Myometrial cell (primary cell): ENCODE measurements around the gene ACTR3B.

- RAMPAGE, long total RNA: no peak
Observed at GRCh38 chr7:151725503-151726201, 151.3 kb downstream of the PRKAG2 start.

DNA sequence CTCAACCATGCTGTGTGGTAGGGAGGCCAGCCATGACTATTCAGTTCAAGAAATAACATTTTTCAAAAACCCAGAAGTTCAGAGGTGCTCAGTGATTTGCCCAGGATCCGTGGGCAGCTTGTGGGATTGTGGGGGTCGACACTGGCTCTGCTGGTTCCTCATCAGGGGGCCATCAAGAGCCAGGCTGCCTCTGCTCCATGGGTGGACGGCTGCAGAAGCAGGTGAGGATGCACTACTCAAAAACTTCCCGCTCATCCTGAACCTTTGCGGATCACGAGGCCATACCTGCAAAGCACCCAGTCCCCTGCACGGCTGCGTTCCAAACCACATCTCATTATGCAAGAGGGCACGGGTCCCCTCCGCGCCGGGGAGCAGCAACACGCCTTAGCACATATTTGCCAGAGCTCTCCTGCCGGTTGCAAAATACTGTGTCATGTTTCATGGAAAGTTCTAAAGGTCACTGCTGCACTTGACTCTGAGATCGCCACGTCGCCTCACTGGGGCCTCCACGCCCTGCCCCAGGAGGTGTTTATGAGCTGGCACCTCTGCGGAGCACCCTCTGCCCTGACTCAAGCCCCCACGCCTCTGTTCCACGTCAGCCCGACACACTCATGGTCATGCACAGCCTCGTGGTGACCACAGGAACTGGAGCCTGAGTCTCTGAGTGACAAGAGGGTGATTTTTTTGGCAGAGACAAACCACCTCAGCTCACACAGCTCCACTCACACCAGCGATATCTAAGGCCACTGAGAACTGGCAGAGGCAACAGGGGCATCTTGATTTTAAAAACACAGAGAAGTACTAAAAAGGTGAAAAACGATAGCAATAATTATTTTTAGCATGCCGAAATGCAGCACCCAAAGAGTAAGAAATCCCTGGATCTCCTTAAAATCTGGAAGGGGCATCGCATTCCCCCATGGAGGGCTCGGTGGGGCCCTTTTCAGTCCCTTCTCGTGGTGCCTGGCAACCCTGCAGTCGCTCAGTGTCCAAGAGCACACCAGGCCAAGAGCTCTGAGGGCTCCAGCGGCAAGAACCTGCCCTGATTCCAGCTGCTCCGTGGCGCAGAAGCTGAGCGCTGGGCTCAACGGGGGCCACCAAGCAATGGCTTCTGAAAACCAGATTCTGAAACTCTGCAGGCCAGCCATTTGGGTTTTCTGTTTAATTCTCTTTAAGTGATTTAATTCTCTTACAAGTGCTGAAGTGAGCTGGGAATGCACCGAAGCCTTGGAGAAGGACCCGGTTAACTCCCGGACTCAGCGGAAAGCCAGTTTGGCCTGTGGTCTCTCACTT is 131.6 kb downstream of the PRKAG2 start:
- RAMPAGE, long total RNA: no peak

GRCh38 chr7:151757040-151757557 is 119.8 kb downstream of the PRKAG2 start:
- RAMPAGE, long total RNA: no peak

- RAMPAGE, long total RNA: no peak
Observed at GRCh38 chr7:151793374-151794118, 83.4 kb downstream of the PRKAG2 start.

DNA sequence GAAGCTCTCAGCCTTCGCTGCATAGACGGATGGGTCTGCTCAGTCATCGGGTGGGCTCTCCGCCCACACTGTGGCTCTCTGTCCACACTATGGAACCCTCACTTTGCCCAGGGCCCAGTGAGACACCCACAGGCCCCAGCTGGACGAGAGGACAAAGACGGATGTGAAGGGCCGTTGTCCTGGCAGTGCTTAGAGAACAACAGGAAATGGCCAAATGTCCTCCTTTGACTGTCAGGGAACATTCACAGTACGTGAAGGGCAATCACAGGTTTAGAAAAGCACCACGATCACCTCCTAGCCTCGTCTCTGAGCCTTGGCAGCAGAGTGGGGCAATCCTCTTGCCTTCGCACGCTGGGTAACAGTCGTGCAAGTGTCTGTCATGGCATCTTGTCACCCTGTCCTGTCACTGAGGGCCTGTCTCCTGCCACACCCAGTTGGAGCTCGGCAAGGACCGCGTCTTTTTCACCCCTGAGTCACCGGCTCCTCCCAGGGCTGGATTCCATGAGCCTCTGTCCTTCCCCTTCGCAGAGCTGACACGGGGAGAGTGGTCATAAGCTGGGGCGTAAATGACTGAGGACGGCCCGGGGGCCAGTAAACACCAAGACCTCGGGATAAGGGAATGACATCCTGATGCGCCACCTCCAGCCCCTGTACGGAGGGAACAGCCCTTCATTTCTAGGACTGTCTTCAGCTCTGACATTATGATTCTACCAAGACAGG is 80.6 kb downstream of the PRKAG2 start:
- RAMPAGE, long total RNA: no peak

DNA sequence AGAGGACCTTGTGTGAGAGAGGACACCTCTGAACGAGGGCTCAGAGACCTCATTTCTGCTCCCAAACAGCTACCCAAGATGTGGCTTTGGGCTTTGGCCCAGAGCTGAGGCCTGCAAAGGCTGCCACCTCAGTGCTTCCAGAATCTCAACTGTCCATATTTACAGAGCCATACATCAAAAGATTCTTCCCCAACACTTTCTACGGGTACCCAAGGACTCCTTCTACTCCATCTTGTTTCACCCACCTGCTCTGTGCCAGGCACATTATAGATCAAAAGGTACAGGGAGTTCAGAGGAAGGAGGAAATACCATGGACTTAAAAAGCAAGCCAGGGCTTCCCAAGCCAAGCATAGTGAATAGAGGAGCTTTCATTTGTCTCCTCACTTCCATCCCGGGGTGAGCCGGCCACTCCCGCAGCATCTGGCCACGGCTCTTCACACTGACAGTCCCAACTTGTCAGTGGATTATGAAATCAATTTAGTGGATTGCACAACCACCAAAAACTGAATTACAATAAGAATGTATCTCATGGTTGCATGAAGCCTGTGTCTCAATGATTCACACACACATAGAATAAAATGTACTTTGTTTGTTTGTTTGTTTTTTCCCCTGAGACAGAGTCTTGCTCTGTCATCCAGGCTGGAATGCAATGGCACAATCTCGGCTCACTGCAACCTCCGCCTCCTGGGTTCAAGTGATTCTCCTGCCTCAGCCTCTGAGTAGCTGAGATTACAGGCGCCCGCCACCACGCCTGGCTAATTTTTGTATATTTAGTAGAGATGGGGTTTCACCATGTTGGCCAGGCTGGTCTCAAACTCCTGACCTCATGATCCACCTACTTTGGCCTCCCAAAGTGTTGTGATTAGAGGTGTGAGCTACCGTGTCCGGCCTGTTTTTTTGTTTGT is 79.3 kb downstream of the PRKAG2 start:
- RAMPAGE, long total RNA: no peak

DNA sequence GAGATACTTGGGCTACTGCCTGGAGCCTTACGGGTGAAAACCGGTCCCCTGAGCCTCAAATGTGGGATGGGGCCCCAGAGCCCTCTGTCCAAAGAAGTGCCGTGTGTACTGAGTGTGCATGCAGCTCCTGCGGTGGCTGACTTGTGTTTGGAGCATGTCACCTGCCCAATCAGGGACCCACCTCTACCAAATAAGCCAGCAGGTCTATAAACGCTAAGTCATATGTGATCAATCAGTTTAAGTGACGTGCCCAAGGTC is 57.3 kb downstream of the PRKAG2 start:
- RAMPAGE, long total RNA: no peak

DNA sequence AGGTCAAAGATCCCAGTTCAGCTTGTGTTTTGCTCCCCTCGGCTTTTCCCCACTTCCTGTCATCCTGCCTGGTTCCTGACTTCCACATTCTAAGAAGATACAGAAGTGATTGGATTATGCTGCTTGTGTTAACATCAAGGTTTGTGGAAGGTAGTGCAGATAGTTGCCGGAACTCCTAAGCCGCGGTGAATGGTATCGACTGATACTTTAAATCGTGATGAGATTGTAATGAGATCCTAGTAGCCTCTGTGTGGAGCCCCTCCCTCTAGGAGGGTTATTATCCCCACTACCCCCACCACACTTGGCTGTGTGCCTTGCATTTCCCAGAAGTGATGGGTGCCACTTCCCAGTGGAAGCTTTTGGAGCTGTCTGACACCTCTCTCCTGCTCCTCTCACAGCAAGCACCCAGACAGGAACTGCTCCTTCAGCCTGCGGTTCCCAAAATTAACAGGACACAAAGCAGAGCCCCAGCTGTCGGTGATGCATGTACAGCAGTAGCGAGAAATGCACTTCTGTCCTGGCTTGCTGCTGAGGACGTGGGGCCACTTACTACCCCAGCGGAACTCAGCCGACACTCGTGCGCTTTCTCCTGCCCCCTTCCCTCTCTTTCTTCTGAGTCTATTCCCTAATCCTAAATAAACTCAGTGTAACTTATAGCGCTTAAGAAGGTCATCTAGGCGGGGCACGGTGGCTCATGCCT is 52.5 kb downstream of the PRKAG2 start:
- RAMPAGE, long total RNA: no peak

GRCh38 chr7:152082103-152082745 is 56.8 kb downstream of the GALNT11 start:
- RAMPAGE, long total RNA: no peak

DNA sequence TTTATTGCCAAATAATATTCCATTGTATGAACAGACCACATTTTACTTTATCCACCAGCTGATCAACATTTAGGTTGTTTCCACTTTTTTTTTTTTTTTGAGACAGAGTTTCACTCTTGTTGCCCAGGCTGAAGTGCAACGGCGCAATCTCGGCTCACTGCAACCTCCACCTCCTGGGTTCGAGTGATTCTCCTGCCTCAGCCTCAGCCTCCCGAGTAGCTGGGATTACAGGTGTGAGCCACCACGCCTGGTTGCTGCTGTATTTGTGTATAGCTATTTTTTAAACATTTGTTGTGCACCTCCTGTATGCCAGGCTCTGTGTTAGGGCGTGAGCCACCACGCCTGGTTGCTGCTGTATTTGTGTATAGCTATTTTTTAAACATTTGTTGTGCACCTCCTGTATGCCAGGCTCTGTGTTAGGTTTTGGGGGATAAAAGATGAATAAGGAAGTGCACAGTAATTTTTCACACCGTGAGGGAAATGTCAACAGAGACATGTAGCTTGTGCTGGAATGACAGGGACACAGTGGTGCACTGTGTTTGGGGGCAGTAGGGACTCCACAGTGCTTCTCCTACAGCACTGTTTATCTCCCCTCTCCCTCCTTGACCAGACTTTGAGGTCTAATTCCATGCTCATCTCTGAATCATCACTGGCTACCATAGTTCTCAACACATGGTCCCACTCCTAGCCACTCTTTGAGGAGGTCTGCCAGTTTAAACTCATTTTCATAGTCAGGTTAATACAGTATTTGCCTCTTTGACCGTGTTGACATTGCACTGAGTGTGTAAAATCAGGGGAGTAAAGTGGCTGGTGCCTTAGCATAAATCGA is 89.2 kb downstream of the GALNT11 start:
- RAMPAGE, long total RNA: no peak

DNA sequence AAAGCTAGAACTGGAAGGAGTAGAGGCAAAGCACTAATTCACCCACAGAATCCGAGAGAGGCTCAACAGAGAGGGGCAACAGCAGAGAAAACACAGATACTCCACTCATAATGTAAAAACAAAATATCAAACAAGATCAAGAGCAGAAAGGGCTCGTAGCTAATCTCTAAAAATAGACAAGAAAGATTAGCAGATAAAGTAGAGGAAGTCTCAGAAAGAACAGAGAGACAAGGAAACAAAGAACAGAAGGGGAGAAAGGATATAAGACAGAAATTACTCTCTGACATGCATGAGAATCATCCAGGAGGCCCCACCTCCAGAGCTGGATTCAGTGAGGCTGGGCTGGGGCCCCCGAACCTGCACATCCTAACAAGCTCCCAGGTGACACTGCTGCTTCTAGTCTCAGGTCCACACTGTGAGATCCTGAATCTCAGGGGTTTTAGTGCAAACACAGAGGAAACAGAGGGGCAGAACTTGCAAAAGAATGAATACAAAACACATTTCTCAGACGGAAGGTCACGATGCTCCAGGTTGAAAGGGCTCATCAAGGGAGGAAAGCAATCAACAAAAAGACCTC is 117.8 kb downstream of the GALNT11 start:
- RAMPAGE, long total RNA: no peak

- RAMPAGE, long total RNA: no peak
Observed at GRCh38 chr7:152144960-152145924, 119.8 kb downstream of the GALNT11 start.

DNA sequence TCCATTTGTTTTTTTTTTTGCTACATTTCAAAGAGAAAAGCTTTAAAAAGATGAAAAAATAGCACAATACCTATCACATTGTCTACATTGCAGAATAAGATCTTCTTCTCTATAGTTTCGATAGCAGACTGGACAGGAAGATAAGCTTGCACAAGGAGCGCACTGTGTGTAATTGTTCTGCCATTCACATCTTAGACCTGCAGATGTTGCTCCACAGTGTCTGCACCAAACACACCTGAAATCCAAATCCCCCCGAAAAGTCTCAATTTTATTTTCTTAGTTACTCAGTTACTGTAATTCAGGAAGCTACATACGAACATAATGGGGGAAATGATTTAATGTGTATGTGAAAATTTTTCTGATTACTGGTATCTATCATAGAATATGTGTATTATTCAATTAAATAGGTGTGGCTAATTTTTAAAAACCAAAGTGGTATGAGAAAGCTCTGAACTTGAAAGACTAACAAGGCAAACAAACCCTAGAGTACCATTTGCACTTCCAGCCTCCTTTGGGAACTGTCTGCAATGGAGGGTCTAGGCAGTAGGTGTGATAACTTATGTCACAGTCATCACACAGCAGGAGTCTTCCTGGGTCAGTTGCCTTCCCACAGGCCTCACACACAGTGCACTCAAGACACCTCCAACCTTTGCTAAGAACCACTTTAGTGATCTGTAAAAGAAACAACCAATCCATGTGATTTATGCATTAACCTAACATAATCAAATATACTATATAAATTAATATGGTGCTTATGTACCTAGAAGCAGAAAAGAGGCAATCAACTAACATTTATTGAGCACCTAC is 198.7 kb downstream of the GALNT11 start:
- RAMPAGE, long total RNA: no peak

- RAMPAGE, long total RNA: no peak
Observed at GRCh38 chr7:152292748-152293473, 142.9 kb downstream of the KMT2C start.

- RAMPAGE, long total RNA: no peak
Observed at GRCh38 chr7:152460419-152460883, 24.6 kb upstream of the KMT2C start.

- RAMPAGE, long total RNA: no peak
Observed at GRCh38 chr7:152462938-152463519, 27.2 kb upstream of the KMT2C start.

- RAMPAGE, long total RNA: no peak
Observed at GRCh38 chr7:152759251-152759942, at the start of gene ACTR3B. TSS of gene ACTR3B (plus strand) at chr7:152759752.

GRCh38 chr7:152801573-152802330 is 42.2 kb downstream of the ACTR3B start:
- RAMPAGE, long total RNA: no peak

GRCh38 chr7:153412798-153413280 is 639.4 kb upstream of the DPP6 start:
- RAMPAGE, long total RNA: no peak

GRCh38 chr7:154967485-154968040 is 35.4 kb downstream of the PAXIP1 start:
- RAMPAGE, long total RNA: no peak